Temporal lobe (tissue), 2 donors: ENCODE measurements around the gene CCDC187.

GRCh38 chr9:135501567-135501983 is 1.1 kb downstream of the MRPS2 start:
- RAMPAGE, long total RNA = no peak

DNA sequence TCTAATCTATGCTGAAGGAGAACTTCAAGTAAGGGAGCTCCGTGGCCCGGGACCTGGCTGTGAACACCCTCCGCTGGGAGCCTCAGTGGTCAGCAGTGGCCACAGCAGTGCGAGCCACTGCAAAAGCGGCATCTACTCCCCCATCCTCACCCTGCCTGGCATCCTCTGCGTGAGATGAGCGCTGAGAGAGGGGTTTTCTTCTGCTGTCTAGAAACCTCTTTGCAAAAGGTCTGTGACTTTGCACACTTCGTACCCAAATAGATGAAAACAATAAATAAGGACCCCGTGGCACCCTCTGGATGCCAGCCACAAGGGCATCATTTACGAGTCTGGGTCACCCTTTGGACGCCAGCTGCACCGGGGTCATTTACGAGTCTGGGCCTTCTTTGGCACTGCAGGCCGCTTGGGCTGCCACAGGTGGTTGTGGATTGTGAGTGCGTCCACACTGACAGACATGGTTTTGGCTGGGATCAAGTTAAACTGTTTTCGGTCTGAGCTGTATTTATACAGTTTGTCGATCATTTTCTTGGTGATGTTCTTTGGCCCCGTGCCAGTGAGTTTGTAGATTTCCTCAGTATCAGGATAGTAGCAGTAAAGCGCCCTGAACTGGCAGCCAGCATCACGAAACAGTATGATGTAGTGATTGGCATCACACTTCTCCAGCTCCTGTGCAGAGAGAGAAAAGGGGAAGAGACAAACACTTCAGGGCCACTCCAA is 96.2 kb downstream of the CAMSAP1 start:
- RAMPAGE, long total RNA = no peak

GRCh38 chr9:135888187-135888657 is 19.1 kb downstream of the CAMSAP1 start:
- RAMPAGE, long total RNA = no peak

DNA sequence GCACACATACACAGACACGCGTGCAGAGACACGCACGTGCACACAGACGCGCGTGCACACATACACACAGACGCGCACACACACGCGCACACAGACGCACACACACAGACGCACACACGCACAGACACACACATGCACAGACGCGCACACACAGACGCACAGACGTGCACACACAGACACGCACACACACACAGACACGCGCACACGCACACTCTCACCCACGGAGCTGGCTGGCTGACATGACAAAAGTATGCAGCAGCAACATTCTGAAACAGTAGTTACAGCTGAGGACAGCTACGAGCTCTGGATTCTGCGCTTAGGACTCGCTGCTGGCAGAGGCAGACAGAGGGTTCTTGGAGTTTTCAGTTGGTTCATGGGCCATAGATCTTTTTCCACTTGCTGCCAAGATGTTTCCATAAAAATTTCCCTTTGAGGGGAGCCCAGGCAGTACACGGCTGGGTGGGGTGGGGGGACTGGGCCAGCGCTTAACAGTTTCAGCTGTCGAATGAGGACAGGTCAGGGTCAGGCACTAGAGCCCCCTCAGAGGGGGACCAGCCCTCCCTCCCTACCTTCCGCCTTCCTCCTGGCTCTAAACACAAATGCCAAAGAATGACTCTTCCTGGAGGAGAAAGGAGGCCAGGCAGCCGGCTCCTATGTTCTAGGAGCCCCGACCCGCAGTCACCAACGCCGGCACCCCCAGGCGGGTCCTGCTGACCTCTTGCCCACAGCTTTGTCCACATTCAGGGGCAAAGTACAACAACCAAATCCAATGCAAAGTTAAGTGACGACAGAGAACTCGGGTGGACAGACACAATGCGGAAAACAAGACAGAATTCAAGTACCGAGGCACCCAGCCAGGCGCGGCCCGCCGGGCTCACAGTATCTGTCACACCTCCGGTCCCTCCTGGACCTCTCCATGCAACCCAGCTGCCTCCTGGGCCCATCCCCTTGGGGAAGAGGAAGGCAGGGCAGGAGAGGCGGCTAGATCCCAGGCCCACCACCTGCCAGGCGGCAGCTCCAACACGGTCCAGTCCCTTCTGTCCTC is 46.5 kb upstream of the UBAC1 start:
- RAMPAGE, long total RNA = no peak

DNA sequence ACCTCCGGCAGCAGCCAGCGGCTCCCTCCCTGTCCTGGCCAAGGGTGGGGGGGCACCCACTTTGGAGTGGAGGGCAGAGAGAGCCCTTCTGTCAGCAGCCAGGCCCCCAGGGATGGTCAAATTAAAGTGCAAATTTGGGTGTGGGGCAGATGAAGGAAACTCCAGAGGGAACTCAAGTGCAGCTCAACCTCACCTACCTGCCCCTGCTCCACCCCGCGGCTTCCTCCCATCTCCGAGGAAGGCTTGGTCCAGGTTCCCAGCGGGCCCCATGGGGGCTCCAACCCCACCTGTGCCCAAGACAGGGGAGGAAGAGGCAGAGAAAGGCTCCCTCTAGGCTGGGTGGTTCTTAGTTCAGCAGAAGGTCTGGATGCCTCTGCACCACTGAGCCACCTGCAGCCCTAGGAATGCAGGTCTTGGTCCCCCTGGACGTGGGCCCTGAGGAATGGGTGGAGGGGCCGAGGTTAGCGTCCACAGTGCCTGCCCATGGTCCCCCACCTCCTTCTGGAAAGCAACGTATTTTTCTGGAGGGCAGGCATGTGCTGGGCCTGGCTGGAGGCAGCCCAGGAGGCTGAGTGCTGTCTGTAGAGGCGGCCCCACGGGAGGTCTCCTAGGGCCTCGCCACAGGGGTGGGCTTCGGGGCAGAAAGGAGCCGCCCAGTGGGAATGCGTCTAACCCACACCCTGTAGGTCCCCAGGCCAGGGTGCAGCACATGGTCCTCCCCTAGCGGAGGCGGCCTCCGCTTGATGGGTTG is 48.0 kb upstream of the UBAC1 start:
- RAMPAGE, long total RNA = no peak

- RAMPAGE, long total RNA = no peak
These were observed 45.4 kb downstream of the NACC2 start for GRCh38 chr9:136049549-136050134.

GRCh38 chr9:136051067-136052283 is 43.6 kb downstream of the NACC2 start:
- RAMPAGE, long total RNA = no peak

DNA sequence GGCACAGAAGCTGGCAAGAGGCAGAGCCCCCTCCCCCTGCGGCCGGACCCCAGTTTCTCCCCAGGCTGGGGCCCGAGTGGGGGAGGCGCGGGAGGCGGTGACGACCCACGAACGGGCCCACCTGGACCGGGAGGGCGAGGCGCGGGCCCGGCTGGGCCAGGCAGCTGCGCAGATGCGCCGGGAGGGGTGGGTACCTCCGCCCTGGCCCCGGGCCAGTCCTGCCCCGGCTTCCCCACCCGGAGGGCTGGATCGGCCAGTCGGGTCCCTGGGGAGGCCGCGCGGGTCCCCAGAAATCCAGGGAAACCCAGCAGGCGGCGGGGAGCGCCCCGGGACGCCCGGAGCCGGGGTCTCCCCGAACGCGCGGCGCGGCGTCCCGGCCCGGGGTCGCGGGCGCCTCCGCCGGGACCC is 534 bp downstream of the NACC2 start:
- RAMPAGE, long total RNA = no peak

GRCh38 chr9:136107842-136108902 is 10.5 kb downstream of the TMEM250 start:
- RAMPAGE, long total RNA = no peak

- RAMPAGE, long total RNA = no peak
These were observed 12.6 kb downstream of the CCDC187 start for GRCh38 chr9:136291151-136291827.

- RAMPAGE, long total RNA = no peak
These were observed at the start of gene CCDC187 for GRCh38 chr9:136303990-136304592. Gene CCDC187 (minus strand): TSS chr9:136304094.

- RAMPAGE, long total RNA = no peak
These were observed 4.0 kb downstream of the GPSM1 start for GRCh38 chr9:136331234-136331789.

DNA sequence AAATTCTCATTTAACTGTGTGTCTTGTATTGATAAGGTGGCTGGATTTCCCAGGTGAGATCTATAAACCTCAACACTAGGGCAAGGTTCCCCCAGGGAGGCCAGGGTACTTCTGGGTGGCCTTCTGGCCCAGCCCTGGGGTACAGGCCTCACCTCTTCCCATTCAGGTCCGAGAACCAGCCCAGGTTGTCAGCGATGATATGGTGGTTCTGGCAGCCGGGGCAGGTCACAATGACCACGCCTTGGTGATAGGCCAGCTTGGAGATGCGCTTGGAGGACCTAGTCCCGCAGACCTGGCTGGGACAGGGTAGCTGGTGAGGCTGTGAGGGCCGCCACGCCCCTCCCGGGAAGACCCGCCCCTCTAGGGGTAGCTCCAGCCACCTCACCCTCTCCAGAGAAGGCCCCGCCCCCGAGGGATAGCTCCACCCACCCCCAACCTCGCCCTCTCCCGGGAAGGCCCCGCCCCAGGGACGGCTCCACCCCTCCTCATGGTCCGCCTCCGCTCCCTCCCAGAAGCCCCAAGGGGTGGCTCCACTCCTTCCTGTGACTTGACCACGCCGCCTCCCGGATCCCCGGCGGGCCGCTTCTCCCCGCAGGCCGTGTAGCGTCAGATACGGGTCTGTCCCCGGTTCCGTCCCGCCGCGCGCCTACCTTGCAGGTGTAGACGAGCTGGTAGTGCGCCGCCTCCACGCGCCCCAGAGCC is 556 bp downstream of the DNLZ start:
- RAMPAGE, long total RNA = no peak

- RAMPAGE, long total RNA = no peak
These were observed 1.8 kb upstream of the SNAPC4 start for GRCh38 chr9:136401806-136402169.

GRCh38 chr9:136462748-136463615 is 19.9 kb downstream of the SEC16A start:
- RAMPAGE, long total RNA = no peak

DNA sequence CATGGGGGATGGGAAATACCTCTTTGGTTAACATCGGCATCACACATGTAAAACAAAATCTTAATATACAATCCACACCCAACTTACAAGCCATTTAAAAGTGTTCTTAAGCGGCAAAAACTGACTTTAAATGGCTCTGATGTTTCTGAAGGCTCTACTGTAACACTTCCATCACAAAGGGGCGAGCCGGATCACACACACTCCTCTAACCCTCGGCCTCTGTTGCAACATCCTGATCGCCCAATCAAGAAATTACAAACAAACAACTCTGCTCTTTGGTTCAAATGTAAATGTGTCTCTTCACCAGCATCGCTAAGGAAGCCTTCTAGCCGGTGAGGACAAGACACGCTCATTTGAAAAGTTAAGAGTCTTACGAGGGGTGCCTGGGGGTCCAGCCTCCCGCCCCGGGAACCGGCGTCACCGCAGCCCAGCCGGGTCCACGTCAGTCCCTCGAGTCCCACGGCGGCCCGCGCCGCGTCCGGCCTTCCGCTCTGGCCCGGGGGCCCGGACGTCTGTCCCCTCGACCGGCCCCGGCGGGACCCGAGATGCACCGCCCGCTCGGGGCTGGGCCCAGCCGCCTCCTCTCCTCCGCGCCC is 483 bp downstream of the SEC16A start:
- RAMPAGE, long total RNA = no peak

DNA sequence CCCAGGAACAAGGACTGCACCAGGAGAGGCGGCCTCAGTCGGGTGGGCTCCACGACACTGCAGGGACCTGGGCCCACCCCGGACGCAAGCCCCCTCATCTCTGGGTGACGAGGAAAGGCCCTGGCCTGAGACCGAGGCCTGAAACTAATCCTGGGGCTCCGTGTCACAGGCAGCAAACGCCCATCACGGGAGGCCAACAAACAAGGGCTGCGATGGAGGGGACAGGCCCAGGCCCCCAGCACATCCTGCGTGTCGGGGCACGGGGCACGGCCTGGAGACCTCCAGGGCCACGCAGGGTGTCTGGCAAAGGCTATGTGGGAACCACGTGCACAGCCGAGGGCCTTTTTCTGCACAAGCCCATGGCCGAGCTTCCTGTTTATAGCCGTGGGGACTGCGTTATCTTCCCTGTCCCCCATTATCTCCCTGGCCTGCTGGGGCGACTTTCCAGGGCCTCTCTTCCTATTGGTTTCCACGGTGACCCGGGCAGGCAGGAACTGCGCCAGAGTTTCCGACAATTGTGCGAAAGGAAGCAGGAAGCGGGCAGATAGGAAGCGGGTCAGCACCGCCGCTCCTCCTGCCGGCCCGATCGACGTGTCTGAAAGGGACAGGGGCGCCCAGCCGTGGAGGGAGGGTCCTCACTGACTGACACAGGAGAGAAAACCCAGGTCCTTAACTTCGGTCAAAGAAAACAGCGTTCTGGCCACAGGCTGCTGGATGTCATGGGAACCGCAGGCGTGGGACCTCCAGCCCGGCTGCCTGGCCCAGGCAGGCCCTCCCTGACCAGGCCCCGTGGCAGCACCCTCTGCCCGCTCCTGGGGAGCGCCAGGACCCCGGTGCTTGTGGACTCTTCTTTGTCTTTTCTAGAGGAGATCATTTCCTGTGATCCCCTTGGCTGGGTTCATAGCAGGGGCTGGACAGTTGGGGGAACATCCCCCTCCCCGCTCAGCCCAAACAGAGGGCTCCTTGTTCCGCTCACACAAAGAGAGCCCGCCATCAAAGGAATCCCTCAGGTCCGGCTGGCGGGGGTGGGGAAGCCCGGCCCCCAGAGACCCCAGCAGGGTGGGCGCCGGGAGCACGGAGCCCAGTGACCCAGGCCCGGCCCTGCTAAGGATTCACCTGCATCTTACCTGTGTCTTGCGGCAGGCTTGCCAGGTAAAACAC is 29.1 kb upstream of the SEC16A start:
- RAMPAGE, long total RNA = no peak

DNA sequence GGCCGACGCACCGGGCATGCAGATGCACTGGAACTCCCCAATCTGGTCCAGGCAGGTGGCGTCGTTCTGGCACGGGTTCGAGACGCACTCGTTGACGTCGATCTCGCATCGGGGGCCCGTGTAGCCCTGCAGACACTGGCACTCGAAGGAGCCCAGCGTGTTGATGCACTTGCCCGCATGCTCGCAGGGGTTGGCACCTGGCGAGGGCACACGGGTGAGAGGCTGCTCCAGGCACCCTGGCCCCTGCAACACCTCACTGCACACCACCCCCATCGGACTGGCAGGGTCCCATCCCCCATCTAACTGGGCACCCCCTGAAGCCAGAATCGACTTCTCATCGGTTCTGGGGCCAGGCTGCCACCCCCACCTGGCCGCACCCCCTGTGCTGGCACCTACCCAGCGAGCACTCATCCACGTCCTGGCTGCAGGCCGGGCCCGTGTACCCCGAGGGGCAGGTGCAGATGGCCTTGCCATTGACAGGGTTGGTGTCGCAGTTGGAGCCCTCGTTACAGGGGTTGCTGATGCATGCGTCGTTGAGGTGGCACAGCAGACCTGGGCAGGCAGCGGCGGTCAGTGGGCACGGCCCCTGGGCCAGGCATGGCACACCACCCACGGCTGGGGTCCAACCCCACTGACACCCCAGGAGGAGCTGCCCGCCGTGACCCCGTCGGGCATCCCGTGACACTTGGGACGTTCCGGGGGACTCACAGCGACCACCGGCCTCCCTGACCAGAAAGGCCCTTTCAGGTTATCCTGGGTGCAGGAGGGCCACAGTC is 27.9 kb downstream of the NOTCH1 start:
- RAMPAGE, long total RNA = no peak

DNA sequence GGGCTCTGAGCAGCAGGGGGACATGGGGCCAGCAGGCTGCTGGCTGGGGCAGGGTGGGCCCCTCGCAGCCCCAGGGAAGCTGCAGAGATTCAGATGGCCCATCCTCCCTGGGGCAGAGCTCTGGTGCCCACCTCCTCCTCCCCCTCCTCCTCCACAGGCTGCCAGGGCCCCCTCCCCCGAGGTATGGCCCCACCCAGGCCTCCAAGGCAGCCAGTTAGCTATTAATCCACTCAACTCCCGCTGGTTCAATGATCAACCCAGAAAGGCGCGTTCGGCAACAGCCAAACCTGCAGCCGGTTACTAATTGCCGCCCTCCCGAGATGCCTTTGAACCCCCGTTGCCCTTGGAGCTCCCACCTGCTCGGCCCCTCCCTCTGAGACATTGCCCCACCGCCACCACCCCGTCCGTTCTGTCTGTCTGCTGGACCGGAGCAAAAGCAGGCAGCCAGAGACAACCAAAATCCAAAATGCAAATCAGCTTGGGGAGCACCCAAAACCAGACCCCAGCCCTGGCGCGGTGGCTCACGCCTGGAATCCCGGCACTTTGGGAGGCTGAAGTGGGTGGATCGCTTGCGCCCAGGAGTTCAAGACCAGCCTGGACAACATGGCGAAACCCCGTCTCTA is 25.8 kb downstream of the NOTCH1 start:
- RAMPAGE, long total RNA = no peak

DNA sequence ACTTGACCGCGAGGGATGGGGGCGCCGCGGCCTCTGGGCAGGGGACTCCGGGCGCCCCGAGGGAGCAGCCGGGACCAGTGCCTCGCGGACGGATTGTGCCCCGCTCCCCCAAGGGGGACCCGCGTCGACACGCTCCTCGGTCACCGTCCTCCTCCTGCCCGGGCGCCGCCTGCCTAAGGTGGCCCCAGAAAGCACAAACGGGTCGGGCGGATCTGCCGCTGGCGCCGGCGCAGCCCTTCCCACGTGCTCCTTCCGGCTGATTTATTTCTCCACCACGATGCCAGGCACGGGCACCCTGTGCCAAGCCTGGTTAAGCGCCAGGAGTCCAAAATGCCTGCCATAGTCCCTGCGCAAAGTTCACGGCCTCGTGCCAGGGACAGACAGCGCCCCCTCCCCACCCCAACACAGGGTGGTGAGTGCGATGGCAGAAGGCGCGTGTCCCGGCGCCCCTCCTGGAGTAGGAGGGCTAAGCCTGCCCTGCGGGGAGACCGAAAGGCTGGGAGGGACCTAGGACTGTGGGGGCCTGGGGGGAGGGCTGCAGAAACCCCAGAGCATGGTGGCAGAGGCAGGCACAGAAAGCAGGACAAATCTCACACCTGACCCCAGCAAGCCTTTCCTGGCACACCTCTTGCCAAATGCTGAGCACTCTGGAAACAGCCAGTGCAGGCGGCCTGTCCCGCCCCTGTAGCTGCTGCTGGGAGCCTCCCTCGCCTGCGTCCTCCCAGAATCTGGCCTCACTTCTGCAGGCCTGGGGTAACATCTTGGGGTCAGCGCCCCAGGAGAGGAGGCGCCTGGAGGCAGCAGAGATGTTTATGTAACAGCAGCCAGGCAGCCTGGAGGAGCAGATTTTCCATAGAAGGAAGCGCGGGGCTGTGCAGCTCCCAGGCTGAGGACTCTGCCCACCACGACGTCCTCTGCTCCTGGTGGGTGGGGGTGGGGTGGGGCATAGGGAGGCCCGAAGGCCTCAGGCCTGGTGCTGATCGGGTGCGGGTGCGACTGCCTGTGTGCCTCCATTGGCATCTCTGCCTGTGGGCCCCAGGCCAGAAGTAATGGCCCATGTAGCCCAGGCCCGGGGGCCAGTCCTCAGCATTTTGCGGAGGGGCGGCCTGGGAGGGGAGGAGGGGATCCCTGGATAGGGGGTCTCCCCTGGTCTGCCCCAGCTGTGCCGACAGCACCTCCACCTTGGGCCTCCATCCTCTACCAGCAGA is 1.2 kb upstream of the NOTCH1 start:
- RAMPAGE, long total RNA = no peak